ENCODE measurements around a stretch of chr4.

DNA sequence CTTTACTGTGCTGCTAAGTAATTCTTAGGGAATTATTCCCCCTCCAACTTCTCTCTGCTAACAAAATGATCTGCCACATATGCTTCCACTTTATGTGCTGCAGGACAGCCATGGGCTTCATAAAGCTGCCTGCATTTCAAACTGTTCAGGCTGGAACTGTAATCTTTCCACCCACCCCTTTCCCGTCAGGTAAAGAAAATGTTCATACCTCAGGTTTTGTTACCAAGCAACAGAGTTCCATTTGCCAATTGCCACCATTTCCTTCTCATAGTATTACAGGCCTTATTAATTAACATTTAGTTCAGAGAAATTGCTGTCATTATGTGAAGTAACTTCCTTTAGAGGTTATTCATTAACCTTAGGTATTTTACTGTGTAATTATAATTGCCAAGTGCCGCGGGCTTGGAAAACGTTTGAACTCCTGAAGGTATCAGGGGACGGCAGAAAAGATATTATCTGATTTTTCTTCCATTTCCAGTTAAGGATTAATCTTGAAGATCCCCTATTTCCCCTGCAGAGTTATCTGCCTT is 149.5 kb downstream of the SPRY1 start:
- RRBS: no CpG with 5 or more reads among the region's 5 CpGs

- RRBS: no CpG with 5 or more reads among the region's 1 CpG
Measured at GRCh38 chr4:123553985-123554725, 157.6 kb downstream of the SPRY1 start.

DNA sequence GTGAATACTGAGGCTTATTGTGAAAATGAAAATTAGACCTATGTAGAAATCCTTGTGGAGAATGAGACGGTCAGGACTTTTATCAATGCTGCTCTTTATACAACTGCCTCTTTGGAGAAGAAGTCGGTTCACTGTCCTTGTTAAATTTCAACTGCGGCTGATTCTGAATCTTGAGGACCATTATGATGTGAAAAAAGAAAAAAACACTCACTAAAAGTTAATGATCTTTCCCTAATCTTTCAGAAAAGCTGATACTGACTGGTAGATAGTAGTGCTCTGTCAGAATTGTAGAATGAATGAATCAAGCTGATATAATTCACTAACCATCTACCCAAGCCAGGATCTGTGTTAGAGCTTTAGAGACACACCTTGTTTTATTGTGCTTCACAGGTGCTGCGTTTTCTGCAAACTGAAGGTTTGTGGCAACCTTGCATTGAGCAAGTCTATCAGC is 204.8 kb downstream of the SPRY1 start:
- RRBS: no CpG with 5 or more reads among the region's 4 CpGs

DNA sequence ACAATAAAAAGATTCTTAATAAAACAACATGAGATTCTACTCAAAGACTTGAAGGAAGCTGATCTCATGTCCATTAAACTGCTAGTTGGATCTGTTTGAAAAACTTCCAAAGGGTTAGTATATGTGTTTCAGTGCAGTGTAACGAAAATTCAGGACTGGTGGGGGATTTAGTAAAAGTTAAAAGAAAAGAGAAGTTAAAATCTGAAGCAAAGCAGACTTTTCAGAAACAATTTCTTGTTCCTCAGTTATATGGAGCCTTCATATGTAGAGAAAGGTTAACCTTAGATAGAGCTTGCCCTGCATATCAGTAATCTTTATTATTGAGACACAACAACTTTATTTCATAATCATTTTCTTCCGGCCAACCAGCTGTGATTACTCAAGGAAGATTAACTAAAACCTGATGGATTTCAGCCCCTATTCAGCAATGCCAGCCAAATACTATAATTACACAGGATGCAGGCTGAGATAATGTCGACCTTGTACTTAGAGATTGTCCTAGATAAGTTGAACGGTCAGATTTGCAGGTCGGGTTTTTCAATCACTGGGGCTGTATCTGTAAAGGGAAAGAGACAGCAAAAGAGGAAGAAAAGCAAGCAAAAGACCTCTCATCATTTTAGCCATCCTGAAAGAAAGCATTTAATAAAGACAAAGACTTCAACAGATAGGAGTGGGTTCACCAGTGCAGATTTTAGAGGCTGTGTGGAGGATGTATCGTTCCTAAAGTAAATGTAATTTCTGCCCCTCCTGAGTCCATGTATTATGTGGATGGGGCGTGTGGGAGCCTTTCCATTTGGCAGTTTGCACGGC is 496.4 kb downstream of the SPRY1 start:
- RRBS: no CpG with 5 or more reads among the region's 8 CpGs

DNA sequence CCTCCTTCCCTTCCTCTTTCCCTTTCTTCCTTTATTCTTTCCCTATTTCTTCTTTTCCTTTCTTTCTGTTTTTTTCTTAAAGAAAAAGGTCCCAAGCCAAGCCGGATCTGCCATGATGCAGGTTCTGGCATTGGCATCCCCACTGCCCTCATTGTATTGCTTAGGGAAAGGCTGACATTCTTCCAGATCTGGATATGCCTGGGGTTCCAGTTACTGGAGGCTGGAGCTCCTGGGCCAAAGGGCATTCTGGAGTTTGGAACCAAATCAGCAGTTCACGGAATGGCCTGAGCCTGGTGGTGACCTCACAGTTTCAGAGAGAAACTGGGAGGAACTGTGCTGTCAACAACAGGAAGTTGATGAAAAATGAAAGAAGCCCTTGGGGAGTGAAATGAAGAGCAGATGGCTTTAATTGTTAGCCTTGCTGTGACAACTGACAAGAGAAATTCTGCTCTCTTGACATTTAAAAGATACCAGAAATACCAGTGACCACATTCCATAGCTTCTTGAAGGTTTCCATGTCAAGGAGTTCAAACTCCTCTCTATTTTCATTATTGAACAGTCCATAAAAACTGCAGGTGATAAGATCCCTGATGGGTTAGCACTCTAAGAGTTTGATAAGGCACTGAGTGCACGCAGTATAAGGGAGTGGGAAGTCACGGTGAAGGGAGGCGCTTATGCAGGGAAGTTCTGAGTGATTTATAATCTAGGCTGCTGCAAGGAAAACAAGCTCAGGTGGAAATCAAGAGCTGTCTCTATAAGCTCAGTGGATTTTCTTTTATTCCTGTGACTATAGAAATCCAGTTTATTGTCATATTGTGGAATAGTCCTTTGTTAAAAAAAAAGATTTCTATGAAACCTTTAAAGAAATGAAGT is 622.3 kb downstream of the SPRY1 start:
- RRBS: no CpG with 5 or more reads among the region's 5 CpGs

- RRBS: no CpG with 5 or more reads among the region's 8 CpGs
Measured at GRCh38 chr4:124670340-124670969, 42.1 kb downstream of the ANKRD50 start.

DNA sequence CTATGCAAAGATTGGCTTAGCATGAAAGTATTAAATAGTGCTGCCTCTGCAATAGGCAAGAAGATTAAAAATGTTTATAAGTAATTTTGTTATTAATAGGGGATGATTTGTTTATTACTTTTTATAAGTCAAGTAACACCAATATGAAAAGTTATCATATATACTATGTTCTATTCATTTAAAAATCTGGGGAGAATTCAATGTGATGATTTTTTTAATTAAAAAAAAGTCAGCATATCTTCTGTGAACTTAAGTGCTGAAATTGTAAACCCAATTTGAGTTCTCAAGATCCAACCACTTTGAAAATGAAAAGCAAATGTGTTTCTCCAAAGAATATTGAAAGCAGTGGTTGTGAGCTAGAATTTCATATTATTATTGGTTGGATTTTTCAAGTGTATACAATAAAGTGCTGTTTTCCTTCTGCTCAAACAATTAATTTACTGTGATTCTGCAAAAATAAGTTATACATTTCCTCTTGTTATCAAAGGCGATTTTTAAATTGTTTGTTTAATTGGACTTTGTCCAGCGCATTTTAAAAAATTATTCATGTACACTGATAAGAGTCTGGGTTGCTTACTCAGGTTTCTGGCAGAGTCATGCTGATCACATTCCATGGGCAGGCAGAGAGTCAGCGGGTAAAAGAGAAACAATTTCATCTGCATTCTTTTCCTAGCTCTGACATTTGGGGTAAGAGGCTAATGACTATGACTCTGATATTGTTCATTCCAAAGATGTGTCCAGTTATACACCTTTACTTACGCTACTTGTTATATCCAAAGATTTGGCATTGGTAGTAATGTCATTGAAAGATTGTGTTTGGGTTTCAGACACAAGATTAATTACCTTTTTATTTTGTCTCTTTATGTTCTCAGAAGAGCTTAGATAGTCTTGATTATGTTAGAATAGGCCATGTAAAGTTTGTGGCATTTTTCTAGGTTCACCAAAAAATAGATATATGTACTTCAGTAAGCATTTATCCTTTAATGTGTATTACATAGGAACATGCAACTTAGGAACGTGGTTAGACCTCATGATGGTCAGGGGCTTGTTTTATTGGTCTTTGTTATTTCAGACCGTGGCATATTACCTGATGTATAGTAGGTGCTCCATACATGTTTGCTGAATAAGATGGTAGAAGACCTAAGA is 8.9 kb downstream of the FAT4 start:
- RRBS: no CpG with 5 or more reads among the region's 6 CpGs

DNA sequence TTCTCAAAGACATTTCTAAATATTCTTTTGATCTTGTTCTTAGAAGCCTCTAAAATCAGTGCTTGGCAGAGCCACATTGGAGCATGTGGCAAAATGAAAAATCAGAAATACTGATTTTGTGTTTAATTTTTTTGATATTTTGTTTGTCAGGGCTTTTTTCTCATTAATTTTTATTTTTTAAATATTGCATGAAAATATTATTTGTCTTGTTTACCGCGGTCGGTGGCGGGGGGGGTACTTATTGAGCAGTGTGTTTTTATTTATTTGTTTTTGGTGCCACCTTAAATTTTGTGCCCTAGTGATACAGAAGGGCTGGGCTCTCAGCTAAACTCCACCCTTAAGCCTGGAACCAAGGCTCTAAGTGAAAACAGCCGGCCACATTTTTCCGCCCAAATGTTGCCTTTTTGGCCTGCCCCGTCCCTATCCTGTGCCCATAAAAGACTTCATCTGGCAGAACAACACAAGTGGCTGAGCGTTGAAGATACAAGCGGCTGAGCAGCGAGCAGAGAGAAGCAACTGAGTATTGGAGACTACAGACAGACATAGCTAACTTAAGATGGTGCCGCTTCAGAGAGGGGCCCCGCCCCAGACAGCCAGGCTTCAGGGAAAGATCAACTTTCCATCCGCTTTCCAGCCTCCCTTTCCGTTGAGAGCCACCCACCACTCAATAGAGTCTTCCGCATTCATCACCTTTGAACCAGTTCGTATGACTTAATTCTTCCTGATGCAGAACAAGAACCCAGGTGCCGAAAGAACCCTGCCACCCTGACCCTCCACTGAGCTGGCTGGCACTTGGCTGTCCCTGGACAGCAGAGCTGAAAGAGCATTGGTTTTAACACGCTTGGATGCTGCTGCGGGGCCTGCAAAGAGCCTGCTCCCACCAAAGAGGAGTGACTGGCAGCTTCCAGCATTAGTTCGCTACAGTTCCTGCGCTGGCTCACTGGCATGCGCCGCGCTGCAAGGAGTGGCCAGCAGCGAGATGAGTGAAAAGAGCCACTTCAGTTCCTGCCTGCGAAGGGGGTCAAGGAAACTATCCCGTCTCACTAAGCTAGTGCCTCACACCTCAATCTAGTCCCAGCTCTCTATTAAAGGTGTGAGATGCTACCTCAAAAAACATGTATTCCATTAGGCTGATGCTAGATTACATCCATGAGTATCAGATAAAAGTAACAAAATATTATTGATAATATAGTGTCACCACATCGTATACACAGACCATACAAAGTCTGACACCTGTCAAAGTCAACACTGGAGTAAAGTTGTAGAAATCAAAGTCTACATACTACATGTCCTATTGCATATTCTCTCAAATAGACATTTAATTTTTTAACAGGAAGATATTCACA is 853.1 kb upstream of the INTU start:
- RRBS: no CpG with 5 or more reads among the region's 28 CpGs

DNA sequence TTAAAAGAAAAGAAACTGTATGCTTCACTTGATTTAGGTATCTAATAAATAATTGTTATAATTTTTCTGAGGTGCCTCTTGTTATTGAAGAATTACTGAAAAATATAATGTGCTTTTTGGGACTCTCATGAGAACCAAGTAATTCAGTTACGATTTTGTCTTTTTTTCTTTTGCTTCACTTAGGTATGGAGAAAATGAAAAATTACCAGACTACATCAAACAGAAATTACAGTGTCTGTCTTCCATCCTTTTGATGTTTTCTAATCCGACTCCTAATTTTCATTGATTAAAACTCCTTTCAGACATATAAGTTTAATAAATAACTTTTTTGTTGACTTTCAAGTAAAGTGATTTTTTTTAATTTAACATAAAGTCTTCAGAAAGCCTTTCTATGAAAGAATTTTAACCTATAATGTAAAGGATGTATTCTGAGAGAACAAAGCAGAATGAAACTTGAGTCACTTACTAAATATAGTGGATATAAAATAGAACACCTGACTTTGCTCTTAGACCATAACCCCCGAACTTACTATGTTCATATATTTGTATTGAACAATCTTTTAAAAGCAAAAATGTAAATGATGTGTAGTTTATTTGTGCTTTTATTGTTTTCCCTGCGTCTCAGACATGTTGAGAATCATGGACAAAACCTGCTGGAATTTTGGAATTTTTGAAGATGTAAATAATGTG is 17.7 kb downstream of the PLK4 start:
- RRBS: no CpG with 5 or more reads among the region's 4 CpGs

DNA sequence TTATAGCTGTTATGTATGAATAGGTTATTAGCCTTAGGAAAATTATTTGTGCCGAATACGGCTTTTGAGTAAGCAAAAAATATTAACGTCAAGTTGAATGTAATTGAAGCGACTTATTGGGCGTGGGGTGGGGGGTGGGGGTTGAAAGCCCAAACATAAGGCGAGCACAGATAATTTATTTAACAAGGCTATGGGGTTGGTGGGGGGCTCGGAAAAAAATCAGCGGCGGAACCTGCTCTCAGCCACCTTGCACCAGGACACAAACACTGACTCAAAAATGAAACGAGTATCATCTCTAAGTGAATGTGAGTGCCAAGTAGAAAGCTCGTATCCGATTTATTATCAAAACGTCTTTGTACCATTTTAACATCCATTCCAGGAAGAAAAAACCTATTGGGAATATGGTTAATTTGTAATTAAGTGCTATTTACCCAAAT is 972 bp upstream of the LARP1B start:
- RRBS: no CpG with 5 or more reads among the region's 13 CpGs

- RRBS: no CpG with 5 or more reads among the region's 5 CpGs
Measured at GRCh38 chr4:128461359-128461908, 173.8 kb upstream of the PGRMC2 start.

- RRBS: no CpG with 5 or more reads among the region's 5 CpGs
Measured at GRCh38 chr4:128468448-128468999, 180.9 kb upstream of the PGRMC2 start.

GRCh38 chr4:128660125-128661286 is 149.0 kb upstream of the JADE1 start:
- RRBS: no CpG with 5 or more reads among the region's 4 CpGs

DNA sequence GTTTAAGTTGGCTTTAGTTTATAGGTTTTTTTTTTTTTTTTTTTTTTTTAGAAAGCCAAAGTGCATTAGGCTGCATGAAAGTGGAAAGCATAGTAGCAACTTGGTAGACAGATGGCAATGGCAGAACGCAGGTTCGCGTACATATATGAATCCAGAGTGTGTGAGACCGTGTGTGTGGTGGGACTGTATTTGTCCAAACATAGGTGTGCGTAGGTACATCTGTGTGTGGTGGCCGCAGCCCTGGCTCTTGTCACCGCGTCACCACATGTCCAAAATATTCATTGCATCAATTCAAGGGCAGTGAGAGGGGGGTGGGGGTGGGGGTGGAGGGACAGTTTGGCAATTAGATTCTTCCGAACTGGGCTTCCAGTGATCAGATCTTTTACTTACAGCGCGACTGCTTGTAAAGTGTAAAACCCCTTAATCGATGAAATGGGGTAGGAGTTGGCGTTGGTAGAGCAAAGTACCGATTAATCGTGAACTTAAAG is 970 bp downstream of the JADE1 start:
- RRBS: no CpG with 5 or more reads among the region's 15 CpGs

DNA sequence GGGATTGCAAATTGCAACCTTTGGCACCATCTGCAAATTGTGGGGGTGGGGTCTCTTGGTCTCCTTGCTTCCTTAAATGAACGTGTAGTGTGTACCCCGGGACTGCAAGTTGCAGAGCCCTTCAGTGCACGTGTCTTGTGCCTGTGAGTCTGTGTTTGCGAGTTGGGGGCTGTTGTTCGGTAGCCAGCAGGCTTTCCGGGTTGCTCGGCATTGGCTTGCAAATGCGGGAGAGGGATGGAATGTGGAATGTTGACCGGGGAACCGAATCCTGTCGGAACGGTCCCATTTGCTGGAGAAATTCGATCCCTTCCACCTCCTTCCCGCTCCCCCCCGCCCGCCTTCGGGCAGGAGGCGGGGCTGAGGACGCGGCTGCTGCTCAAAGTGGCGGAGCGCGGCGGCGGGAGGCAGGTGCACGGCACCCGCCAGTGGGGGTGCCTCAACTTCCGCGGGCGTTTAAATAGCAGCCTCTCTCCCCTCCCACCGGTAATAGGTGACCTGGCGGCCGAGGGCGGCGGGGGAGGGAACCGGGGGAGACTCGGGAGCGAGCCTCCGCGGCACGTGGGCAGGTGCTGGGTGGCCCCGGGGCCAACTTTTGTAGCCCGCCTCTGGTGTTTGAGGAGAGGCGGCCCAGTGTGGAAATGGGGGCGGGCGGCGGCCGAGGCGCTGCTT is 1.5 kb downstream of the JADE1 start:
- RRBS: 3% methylated on average over 23 of the region's 49 CpGs

DNA sequence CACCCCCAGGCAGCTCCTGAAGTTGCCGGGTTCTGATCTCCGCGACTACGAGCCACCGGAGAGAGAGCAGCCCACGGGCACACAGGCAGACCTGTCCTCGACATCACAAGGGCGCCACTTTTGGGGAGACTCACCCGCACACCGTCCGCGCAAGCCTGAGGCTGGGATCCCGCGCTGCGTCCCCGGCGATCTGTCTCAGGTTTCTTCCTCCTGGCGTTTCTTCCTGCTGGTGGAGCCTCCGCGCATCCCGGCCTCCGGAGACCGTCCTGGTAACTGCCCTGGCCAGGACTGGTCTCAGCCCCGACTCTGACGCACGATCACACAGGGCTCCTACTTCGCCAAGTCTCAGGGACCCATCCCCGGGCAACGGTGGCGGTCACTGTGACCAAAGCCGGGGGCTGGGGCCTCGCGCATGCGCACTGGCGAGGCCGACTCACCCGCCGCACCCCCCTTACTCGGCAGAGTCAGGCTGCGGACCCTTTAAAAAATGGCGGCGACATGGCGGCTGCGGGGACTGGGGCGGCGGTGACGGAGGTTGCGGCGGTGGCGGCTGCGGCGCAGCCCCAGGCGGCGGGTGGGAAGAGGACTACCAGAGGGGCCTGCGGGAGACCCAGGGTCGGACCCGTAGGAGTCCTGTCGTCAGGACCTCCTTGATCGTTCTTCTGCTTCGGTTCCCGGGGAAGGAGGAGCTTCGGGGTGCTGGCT is 1173.2 kb upstream of the PCDH10 start:
- RRBS: no CpG with 5 or more reads among the region's 62 CpGs

- RRBS: no CpG with 5 or more reads among the region's 2 CpGs
Measured at GRCh38 chr4:132077142-132077422, 1072.0 kb upstream of the PCDH10 start.

- RRBS: no CpG with 5 or more reads among the region's 18 CpGs
Measured at GRCh38 chr4:132818042-132818578, 331.0 kb upstream of the PCDH10 start.

GRCh38 chr4:133968357-133968556 is 233.3 kb downstream of the PABPC4L start:
- RRBS: no CpG with 5 or more reads among the region's 3 CpGs

Data from HL-60 (cell line).